Measurements from ENCODE around the genes NFIB and TTC39B.

DNA sequence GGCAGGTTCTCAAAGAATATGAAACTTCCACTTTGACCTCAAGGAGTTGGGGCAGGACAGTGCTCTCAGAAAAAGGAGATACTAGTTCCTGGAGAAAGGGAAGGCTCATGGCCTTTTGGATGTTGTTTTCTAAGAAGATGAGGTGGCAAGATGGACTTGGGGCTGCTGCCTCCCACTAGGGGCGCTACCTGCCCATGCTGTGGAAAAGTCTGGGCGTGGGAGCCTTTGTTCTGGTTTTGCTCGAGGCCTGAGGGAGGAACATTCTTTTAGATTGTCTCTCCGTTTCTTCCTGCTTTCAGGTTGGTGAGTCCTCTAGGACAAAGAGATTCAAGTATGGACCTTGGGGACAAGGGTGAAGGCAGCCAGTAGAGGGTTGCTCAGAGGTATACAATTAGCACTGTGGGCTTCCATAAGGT, 20.9 kb upstream of the MLANA start:
- PRO-cap, 4 experiments: no peak in any of the 4 experiments
- RAMPAGE, long total RNA, 2 experiments: no peak in any of the 2 experiments

- PRO-cap, 4 experiments: peak in 1 of 4 experiments; most common plus-strand start chr9:6693055 (in 1)
- RAMPAGE, long total RNA, 2 experiments: no peak in any of the 2 experiments
Measured at GRCh38 chr9:6692637-6693253, 47.2 kb upstream of the GLDC start.

GRCh38 chr9:7982846-7983329, 183.3 kb upstream of the DMAC1 start:
- PRO-cap, 4 experiments: no peak in any of the 4 experiments
- RAMPAGE, long total RNA, 2 experiments: no peak in any of the 2 experiments

DNA sequence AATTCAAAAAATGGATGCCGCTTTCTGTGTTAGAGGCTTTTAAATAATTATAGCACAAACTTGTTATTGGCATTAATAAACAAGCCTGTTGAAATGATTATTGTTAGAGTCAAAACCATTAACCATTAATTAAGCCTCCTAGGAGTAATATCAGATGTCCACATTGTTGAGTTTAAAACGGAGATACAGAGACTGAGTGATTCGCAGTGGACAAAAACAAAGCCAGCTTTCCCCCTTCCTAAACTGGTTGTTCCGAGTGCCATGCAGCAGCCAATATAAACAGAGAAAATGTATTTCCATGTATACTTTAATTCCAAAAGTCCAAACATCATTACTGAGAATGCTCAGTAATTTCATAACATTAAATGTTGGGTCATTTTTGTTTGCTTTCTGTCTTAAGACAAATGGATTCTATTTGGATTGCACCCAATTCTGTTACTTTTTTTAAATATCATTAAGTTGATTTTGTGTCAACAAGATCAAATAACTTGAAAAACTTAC, 19.1 kb downstream of the LURAP1L start:
- PRO-cap, 4 experiments: peak in 1 of 4 experiments; most common minus-strand start position 245 of the sequence (in 1)
- RAMPAGE, long total RNA, 2 experiments: no peak in any of the 2 experiments

DNA sequence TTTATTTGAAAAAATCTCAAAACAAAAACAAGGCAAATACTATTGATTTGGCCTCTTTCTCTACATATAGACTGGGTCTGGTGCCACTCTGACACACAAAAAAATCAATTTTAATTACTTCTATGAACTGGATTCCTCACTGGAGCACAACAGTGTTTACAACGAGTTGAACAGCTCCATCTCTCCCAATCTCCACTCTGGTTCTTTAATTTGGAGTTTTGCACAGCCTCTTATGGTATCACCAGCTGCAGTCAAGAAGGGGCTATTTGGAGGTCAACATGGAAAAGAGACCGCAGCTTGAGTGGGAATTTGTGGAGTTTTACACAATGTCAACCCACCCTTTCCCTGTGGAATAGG, 107.4 kb downstream of the LURAP1L start:
- PRO-cap, 4 experiments: no peak in any of the 4 experiments
- RAMPAGE, long total RNA, 2 experiments: no peak in any of the 2 experiments

DNA sequence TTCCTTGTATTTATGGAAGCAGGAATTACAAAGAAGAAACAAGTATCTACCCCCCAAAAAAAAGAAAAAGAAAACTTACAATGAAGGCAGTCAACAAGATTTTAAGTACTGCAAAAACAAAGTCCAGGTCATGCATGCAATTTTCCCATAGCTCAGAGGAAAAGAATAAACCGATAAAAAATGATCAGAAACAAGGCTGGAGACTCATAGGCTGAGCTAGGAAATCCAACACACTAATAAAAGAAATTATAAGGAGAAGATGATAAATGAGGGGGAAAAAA, 69.8 kb downstream of the MPDZ start:
- PRO-cap, 4 experiments: no peak in any of the 4 experiments
- RAMPAGE, long total RNA, 2 experiments: no peak in any of the 2 experiments

DNA sequence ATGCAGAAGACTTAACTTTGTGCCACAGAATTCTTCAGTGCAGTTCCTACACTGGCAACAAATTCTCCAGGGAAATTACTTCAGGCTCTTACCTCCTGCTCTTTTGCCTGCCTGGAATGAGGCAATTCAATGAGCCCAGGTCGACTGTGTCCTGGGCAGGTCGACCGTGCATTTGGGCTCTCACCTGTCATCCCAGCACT, 14.5 kb downstream of the MPDZ start:
- PRO-cap, 4 experiments: peak in 1 of 4 experiments; most common plus-strand start position 124 of the sequence (in 1)
- RAMPAGE, long total RNA, 2 experiments: no peak in any of the 2 experiments

DNA sequence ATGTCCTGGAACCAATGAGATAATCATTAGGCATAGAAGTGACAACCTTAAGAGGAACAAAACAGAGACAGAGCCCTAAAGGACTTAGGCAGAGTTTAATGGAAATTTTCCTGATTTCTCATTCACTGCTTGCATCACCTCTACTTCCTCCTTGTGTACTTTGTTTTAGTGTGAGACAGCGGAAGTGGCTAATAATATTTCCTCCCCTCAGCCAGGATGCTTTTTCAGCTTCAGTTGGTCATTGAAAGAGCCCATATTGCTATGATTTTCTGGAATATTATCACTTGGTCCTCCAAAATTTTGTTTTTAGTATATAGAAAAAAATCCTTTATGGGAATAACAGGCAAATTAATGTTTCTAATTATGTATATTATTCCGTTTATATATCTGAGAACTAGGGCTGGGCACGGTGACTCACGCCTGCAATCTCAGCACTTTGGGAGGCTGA, 153.5 kb upstream of the MPDZ start:
- PRO-cap, 4 experiments: no peak in any of the 4 experiments
- RAMPAGE, long total RNA, 2 experiments: no peak in any of the 2 experiments

- PRO-cap, 4 experiments: no peak in any of the 4 experiments
- RAMPAGE, long total RNA, 2 experiments: no peak in any of the 2 experiments
Measured at GRCh38 chr9:13586608-13587160, 307.2 kb upstream of the MPDZ start.

GRCh38 chr9:14123754-14124221, 190.2 kb downstream of the NFIB start:
- PRO-cap, 4 experiments: no peak in any of the 4 experiments
- RAMPAGE, long total RNA, 2 experiments: no peak in any of the 2 experiments

DNA sequence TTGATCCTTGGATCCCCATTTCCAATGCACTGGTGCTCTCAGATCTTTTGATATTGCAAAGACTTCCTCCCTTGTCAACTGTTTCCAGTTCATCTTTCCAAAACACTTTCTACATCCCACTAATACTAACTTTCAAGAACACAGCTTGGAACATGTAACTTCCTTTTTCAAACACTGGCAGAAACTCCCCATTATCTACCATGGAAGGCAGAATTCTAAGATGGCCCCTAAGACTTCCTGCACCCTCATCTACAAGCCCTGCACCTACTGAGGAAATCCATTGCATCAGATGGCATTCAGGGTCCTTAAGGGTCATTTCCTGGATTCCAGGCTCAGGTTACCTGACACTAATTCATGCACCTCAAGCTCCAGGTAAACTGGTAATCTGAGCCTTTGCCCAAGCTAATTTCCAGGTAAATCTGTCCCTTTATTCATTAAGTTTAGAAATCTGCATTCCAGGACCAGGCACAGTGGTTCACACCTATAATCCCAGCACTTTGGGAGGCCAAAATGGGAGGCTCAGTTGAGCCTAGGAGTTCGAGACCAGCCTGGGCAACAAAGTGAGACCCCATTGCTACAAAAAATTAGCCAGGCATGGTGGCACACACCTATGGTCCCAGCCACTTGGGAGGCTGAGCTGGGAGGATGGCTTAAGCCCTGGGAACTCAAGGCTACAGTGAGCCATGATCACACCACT, 91.7 kb downstream of the NFIB start:
- PRO-cap, 4 experiments: no peak in any of the 4 experiments
- RAMPAGE, long total RNA, 2 experiments: no peak in any of the 2 experiments

- PRO-cap, 4 experiments: peak in 2 of 4 experiments; most common plus-strand start chr9:14302664 (in 2); most common minus-strand start chr9:14302562 (in 2)
- RAMPAGE, long total RNA, 2 experiments: no peak in any of the 2 experiments
Measured at GRCh38 chr9:14302485-14302917, 11.4 kb downstream of the NFIB start.

GRCh38 chr9:14313420-14314205, at the start of gene NFIB:
Gene NFIB (minus strand): TSS chr9:14314141.
- PRO-cap, 4 experiments: peak in 4 of 4 experiments; most common plus-strand start chr9:14313738 (in 4); most common minus-strand start chr9:14314139 (in 3)
- RAMPAGE, long total RNA, 2 experiments: no peak in any of the 2 experiments

DNA sequence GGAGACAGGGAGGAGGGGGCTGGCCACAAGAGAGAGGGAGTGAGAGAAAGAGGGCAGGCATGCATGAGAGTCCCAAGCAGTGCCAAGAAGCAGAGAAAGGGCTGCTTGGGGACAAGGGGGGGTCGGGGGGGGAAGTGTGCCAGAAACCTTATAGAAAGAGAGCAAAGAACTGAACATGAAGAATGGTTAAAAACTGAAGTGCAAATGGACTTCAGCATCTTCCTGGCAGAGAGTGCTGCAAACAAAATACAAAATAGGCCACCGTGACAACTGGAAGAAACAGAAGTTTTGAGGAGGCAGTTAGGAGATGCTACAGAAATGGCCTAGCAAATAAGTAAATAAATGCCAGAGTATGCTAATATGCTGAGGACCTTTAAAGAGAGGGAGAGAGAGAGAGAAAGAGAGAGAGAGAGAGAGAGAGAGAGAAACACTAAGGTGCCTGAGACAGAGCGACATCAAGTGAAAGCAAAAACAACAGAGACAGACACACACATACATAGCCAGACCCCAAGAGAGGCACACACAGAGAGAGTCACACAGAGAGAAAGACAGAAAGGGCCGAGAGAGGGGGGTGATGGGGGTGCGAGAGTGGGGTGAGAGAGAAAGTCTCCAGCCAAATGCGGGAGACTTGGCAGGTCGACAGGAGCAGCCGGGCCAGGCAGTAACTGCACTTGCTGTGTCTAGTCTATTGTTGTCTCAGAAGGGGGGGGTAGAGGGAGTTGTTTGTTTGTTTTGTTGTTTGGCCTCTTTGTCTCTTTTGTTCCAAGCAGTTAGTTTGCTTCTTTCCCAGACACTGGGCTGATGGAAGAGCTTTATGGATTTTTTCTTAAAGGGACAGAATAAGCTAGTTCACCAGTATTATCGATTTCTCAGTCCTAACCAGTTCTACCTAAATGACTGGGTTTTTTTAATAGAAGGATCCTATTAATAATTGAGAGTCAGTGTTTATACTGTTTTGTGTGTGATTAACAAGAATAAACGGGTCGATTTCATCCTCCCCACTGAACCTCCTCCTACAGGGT, 30.1 kb upstream of the NFIB start:
- PRO-cap, 4 experiments: no peak in any of the 4 experiments
- RAMPAGE, long total RNA, 2 experiments: no peak in any of the 2 experiments

DNA sequence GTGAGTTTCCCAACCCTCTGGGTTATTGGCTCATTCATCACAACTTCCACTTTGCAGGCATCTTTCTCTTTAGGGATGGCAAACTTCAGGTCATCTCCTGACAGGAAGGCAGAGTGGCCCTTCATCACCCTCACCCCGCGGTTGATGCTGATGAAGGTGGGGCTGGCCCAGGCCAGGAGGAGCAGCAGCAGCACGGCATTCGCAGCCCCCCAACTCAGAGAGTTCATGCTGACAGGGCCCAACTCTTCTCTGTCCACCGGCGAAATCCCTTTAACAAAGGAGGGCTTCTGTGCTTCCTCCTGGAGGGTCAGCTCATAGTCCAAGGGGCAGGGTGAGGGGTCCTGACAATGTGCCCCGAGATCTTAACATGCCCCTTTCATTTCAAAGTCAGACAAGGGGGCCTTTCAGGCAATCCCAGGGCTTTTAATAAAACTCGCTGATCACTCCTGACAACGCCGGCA, 41.4 kb downstream of the FREM1 start:
- PRO-cap, 4 experiments: no peak in any of the 4 experiments
- RAMPAGE, long total RNA, 2 experiments: no peak in any of the 2 experiments

DNA sequence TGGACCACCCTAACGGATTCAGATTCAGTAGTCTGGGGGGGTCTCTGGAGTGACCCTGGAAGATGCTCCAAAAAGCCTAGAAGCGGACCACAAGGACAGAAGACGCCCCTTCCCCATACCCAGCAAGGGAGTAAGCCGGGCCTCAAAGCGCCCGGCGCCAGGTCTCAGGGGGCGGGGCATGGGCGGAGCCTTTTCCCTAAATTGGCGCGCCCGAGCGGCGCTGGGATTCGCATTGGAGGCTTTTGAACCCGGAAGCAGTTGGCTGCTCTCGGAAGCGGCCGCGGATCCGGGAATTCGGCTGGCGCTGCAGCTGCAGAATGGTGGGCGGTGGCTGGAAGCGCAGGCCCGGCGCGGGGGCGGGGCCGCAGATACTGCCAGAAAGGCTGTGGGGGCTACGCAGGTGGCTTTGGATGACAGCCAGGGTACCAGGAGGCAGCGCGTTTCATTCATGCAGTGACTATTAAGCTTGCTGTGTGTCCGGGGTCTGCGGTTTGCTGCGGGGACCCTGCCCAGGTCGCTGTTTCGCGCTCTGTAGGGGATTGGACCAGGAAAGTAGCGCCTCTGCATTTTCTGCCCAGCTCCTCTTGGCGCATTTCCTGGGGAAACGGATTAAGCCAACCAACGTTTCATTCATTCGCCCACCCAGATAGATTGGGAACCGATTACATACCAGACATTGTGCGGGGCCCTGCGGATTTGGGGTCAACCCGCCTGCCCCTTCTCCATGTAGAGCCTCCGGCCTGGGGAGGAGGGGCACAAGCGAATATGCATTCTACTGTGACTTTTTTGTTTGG, 83.0 kb upstream of the FREM1 start:
- PRO-cap, 4 experiments: peak in 4 of 4 experiments; most common plus-strand start position 315 of the sequence (in 4)
- RAMPAGE, long total RNA, 2 experiments: no peak in any of the 2 experiments

- PRO-cap, 4 experiments: no peak in any of the 4 experiments
- RAMPAGE, long total RNA, 2 experiments: no peak in any of the 2 experiments
Measured at GRCh38 chr9:15290610-15291341, 16.2 kb downstream of the TTC39B start.

DNA sequence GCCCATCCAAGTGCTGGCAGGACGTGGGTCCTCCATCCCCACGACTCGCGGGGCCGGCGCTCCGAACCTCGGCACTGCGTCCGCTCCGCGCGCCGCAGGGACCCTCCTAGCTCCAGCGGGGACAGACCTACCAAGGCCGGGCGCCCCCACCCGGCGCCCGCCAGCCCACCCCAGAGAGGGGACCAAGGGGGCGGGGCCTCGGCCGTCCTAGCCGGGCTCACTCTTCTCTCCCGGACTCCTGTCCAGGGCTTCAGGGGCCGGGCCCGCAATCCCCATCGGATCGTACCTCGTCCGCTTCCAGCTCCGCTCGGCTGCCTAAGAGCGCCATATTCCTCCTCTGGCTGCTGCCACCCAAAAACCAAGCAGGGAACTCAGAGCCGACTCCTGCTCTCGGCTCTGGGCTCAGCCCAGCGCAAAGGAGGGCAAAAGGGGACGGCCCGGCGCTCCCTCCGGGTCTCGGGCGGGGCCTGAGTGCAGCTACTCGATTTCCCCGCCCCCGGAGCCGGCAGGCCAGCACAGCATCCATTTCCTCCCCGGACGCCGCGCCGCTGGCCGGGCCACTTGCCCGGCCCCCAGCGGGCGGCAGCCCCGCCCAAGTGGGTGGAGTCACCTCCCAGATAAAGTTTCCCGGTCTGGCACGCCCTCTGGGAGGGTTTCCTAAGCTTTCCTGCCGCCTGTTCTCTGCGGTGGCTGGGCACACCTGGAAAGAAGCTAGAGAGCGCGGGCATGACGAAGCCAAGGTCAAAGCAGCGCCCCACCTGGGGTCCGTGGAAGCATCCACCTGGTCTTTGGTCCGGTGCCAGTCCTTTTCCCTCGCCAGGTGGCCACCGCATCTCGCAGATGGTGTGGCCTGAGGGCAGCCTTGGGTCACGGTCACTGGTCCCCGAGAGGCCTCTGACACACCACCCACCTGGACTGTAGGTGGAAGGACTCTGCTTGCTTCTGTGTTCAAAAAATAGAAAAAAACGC, at the start of gene TTC39B:
Gene TTC39B, minus strand, starts transcription at position 419 of the 969 bp plus-strand sequence.
- PRO-cap, 4 experiments: peak in 4 of 4 experiments; most common plus-strand start position 697 of the sequence (in 3); most common minus-strand start position 123 of the sequence (in 3)
- RAMPAGE, long total RNA, 2 experiments: start-site peak on the minus strand in 2 of 2 experiments, centred at positions 395 to 412 of the sequence, 26 to 72 reads per replicate

DNA sequence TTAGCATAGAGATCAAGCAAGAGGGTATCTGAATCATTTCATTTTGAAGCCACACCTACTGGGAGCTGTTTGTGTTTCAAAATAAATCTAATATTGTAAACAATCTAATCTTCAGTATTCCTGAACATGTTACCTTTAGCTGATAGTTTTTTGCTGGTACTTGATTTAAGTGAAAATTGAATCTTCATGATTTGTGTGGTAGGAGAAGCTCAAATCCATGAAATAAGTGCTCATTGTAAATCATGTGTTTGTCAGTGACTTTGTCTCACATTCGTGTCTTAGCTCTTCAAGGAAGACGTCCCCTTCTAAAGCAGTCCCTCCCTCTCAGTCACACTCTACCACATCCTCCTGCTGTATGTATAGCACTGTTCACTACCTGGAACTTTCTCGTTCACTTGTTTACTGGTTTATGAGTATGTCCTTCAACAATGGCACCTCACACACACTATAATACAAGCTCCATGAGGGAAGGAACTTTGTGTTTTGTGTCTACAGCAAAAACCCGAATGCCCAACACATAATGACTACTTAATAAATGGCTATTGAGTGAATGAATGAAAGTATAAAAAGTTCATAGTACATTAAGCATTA, 3.4 kb upstream of the TTC39B start:
- PRO-cap, 4 experiments: no peak in any of the 4 experiments
- RAMPAGE, long total RNA, 2 experiments: no peak in any of the 2 experiments

DNA sequence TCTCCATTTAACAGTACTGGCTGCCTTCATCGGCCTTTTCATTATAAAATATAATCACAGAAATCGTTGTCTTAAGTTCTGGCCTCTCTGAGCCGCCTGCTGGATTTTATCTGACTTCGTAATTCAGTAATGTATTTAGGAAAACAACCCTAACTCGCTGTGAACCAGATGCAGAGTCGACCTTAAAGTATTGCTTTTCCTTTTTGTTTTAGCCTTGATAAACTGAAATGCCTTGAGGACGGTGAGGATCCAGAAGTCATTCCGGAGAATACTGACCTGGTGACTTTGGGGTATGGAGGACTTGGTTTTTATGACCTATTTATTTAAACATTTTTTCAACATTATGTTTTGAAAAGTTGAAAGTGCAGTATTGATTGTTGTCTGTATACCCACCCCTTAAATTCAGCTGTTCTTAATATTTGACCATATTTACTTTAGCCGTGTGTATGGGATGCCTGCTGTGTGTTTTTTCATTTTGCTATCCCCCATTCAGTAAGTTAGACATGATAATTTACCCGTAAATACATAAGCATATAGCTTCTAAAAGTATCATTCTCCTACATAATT, 1.1 kb downstream of the SNAPC3 start:
- PRO-cap, 4 experiments: no peak in any of the 4 experiments
- RAMPAGE, long total RNA, 2 experiments: no peak in any of the 2 experiments